Tongue (tissue), 2 donors: ENCODE data around the gene ERMN.

GRCh38 chr2:152594098-152594795 is 123.0 kb downstream of the PRPF40A start:
- RAMPAGE, long total RNA, result no peak

GRCh38 chr2:152637278-152638244 is 79.7 kb downstream of the PRPF40A start:
- RAMPAGE, long total RNA, result no peak

GRCh38 chr2:152673361-152673903 is 43.8 kb downstream of the PRPF40A start:
- RAMPAGE, long total RNA, result no peak

GRCh38 chr2:153403267-153404430 is 74.9 kb downstream of the RPRM start:
- RAMPAGE, long total RNA, result no peak

DNA sequence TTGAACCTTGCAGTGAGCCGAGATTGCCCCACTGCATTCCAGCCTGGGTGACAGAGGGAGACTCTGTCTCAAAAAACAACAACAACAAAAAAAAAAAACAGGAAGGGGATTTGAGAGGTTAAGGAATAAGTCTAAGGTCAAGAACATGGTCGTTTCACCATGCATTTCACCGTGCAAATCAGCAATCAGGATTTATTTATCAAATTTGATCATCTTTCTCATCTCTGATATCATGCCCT is 334.9 kb downstream of the GALNT13 start:
- RAMPAGE, long total RNA, result no peak

DNA sequence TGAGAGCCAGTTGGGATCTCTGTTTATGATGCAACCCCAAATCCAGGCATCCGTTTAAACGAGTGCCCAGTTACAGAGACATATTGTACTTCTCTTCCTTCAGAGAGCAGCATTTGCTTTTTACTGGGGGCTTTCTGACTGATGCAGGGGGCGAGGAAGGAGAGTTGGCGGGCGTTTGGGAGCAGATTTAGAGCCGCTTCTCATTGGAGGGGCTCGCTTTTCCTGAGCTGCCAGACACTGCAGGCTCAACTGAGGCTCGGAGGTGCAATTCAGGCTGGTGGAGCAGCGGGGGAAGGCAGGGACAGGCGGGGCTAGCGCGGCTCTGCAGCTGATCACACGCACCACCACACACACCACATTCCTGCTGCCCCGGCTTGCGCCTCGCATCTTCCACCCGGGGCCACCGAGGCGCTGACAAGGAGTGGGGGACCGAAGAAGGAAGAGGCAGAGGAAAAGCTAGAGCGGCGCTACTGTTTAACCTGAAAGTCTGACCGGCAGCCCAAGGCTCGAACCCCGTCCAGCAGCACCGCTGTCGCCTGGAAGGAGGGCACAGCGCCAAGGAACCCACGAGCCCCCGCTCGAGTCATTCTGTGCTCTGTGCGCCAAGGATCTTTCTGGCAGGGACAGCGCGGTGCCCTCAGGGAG is 1.2 kb upstream of the KCNJ3 start:
- RAMPAGE, long total RNA, result no peak

DNA sequence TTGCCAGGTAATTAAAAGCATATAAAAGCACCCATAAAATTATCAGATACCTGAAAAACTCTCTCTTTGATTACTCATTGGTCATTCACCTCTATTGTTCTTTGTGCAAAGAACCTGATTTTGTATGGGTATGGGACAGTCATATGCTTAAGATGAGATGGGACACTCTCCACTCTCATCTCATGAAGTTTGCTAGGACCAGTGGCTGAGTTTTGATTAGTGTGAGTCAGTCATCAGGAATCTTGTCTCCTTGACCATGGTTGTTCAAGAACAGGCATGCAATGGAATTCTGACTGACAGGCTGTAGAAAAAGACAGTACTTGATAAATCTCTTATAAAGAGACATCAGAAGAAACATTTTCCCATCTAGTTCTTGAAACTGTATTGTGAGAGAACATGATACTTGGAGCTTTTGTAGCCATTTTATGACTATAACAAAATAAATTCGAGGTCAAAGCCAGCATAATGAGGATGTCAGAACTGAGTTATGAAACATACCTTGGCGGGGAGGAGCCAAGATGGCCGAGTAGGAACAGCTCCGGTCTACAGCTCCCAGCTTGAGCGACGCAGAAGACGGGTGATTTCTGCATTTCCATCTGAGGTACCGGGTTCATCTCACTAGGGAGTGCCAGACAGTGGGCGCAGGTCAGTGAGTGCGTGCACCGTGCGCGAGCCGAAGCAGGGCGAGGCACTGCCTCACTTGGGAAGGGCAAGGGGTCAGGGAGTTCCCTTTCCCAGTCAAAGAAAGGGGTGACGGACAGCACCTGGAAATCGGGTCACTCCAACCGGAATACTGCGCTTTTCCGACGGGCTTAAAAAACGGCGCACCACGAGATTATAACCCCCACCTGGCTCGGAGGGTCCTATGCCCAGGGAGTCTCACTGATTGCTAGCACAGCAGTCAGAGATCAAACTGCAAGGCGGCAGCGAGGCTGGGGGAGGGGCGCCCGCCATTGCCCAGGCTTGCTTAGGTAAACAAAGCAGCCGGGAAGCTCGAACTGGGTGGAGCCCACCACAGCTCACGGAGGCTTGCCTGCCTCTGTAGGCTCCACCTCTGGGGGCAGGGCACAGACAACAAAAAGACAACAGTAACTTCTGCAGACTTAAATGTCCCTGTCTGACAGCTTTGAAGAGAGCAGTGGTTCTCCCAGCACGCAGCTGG is 366.8 kb downstream of the NR4A2 start:
- RAMPAGE, long total RNA, result no peak

DNA sequence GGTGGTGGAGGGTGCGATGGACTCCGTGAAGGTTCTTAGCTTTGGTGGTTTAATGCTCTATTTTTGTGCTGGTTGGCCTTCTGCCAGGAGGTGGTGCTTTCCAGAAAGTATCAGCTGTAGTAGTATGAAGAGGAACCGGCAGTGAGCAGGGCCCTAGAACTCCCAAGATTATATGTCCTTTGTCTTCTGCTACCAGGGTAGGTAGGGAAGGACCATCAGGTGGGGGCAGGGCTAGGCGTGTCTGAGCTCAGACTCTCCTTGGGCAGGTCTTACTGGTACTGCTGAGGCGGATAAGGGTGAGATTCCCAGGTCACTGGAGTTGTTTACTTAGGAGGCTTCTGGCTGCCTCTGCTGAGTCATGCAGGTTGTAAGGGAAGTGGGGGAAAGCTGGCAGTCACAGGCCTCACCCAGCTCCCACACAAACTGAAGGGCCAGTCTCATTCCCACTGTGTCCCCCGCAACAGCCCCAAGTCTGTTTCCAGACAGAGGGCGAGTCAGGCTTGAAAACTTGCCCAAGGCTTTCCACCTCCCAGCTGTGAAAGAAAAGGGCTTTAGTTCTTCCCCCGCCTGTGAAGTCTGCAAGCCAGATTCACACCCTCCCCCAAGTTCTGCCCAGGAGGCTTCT is 248.9 kb downstream of the NR4A2 start:
- RAMPAGE, long total RNA, result no peak

- RAMPAGE, long total RNA, result no peak
These were observed 367.1 kb downstream of the GPD2 start for GRCh38 chr2:156803148-156803814.

DNA sequence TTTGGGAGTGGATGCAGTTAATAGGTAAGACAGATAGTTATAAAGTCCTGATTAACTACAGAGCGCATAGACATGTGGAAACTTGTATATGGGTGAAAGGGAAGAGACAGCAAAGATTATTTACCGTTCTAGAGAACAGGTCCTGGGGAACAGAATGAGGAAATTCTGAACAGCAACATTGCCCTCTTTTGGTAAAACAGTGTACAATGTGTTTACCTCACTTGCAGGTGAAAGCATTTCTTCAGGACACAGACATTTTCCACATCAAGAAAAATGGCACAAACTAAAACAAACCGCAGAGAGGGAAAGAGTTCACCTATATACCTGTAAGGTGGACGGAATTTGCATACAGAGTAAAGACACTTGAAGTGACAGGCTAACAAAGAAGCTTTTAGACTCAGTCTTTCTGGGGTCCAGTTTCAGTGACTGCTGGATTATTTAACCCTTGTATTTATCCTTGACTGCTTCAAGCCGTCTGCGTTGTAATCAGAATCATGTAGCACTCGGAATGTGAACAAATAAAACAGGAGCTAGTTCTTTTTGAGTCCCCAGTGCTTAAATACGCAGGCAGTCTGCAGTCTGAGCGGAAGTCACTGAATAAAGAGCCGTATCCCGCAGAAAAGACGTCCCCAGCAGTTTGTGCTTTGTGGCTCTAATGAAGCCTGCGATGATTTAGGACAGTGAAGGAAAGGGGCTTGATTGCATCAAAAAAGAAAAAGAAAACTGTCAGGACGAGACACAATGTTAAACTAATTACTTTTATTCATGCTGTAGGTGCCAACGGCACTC is 364.8 kb upstream of the GALNT5 start:
- RAMPAGE, long total RNA, result no peak

DNA sequence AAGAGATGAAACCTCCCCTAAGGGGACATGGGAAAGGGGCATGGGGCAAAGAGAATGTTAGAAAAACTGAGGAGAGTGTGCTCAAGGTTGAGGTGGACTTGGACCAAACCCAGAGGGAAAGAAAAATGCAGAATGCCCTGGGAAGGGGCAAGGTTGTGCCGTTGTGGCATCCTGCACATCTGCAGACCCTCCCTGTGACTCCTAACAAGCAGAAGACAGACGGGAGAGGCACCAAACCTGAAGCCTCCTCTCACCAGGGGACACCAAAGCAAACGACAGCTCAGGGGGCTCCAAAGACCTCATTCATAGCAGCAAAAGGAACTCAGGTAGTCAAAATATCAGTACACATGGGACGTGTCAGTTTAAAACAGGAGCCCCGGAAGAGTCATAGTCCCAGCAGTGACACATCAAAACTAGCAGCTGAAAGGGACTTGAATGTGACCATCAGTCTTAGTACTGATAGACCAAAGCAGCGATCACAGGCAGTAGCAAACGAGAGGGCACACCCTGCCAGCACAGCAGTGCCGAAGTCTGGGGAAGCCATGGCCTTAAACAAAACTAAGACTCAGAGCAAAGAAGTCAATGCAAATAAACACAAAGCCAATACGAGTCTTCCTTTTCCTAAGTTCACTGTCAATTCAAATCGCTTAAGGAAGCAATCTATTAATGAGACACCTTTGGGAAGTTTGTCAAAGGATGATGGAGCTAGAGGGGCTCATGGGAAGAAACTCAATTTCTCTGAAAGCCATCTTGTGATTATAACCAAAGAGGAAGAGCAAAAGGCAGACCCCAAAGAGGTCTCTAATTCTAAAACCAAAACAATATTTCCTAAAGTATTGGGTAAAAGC is 1.0 kb downstream of the GALNT5 start:
- RAMPAGE, long total RNA, result no peak

- RAMPAGE, long total RNA, result no peak
These were observed 27.0 kb downstream of the ERMN start for GRCh38 chr2:157298427-157299122.

DNA sequence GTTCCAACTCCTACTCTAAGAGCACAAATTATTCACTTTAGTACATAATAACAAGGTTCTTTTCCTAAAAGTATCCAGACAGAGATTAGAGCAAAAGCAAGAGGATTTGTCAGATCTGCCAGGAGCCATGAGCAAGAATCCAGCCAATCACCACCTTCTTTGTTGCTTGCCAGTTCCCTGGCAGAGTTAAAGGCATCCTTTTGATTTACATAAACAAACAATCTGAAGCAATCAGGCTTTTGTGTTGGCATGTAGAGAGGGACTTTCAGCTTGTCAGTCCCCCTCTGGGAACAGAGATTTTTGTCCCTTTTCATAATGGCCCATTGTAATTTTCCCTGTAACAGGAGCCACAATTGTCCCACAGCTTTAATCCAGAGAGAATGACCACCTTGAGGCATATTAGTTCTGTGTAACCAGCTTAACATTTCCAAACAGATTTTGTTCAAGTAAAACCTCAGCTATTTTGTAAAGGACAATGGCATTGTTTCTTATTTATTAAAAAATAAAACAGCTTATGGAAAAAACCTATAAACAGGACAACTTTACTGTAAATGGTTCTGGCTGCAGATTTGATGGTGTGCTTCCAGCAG is at the start of gene ERMN:
Gene ERMN, minus strand, starts transcription at position 87 of the 590 bp plus-strand sequence.
- RAMPAGE, long total RNA, result no peak

- RAMPAGE, long total RNA, result no peak
These were observed 25.8 kb downstream of the CYTIP start for GRCh38 chr2:157417860-157418737.

DNA sequence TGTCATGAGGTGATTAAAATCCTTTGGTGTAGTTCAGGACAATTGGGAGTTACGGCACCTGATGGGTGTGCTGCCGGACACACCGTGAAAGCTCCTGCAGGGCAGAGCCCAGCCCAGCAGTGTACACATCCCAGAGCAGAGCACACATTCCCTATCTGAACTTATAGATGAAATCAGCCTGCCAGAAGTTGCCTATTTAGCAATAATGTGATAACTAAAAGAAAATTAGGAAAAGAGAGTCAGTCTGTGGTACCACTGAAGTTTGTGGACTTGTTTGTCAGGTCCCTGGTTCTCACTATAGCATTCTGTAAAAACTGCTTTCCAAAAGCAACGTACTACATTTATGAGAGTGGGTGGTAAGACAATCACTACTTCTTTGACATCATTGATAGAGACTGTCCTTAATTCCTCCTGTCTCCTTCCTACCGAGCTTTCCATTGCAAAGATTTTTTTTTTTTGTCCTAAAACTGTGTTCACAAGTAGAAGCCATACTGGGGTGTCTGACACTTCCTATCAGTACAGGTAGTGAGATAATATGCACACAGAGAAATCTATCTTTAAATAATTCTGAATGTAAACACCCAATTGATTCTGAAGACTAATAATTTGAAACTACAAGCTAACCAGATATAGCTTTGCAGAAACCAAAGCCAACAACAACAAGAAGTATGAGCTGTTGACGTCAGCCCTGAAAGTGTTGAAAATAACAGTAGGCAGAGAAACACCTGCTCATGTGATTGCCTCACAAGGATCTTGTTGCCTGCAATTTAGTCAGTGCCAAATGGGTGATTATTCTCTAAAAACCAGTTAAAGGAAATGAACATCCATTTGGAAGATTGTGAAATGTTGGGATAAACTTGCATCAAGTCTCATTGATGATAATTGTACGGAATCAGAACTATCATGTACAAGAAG is 3.1 kb downstream of the CYTIP start:
- RAMPAGE, long total RNA, result no peak

GRCh38 chr2:157444286-157445201 is 655 bp upstream of the CYTIP start:
- RAMPAGE, long total RNA, result no peak

GRCh38 chr2:157818114-157818735 is 57.9 kb downstream of the ACVR1 start:
- RAMPAGE, long total RNA, result no peak

- RAMPAGE, long total RNA, result no peak
These were observed 37.6 kb downstream of the ACVR1 start for GRCh38 chr2:157838494-157839049.

DNA sequence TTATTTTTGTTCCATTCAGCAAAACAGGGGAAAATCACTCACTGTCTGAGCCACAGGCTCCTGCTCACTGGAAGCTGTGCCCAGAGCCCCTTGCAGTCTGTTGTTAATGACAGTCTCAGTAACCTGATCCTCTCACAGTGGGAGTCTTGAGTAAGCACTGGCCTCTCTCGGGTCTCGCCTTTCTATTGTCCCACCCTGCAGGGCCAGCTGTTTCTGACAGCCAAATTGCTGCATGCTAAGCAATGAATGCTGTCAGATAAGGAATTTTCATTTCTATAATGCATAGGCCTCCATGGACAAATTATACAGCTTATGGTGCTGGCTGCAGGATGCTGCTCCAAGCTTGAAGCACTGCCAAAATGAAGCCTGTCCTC is 37.1 kb downstream of the ACVR1 start:
- RAMPAGE, long total RNA, result no peak

DNA sequence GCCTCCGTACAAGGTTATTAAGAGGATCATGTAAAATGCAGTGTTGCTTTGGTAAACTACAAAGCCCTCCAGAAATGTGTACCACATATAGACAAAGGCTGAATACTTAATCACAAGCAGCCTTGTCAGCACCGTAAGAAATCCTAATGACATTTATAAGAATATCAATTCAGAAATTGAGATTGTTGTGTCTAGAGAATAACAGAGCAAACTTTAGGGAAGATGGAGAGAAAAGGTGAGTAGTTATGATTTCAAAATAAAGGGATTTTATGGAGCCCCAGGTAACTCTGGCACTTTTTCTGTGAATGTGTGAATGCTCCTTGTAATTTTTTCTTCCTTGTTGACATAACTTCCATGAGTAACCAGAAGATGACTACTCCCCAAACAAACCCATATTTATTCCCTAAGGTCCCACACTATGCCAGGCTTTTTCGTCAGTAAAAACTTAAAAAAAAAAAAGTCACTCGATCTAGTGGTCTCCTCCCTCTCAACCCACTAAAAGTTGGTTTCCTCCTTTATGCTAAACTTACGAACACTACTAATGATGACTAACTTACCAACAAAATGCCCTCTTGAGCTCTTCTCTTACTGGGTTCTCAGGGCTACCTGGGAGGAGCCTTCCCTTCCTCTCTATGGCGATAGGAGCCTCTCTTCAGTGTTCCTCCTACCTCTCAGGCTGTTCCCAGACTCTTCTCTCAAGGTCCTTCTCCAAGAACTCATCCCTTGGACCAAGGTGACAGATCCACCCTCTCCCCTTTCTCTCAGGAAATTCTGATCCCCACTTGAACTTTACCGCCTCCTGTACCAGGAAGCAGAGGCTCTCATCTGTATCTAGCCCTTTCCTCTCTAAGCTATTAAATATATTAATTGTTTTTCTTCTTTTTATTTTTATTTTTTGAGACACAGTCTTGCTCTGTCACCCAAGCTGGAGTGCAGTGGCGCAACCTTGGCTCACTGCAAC is 18.3 kb downstream of the ACVR1 start:
- RAMPAGE, long total RNA, result no peak